ENCODE results near the gene INAFM1.

GRCh38 chr19:46943687-46943964, 76.0 kb upstream of the NPAS1 start:
- PRO-cap, result no peak
- RAMPAGE, long total RNA, result no peak

DNA sequence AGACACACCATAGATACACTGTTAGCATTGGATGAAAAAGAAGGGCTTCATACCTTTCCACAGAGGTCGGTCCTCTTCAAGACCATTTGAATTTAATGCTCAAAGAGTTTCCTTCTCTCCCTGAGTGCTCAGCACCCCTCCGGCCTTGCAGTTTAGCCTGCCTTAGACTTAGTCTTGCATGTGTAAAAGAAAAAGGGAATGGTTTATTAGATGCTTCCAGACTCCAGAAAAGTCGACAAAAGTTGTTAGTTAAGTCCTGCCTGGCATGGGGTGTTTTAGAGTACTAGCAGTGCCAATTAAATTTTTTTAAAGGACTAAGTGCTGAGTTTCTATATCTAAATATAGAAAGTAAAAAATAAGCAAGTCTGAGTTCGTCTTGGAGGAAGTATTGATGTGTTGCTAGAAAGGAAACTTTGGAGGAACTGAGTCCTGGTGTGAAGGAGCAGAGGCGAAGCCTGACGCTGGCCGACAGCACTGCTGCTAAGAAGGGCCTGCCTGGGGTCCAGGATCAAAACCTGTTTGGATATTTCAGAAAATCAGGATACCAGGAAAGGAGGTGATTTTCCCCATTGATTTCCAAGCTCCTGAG, 38.5 kb upstream of the NPAS1 start:
- PRO-cap, result no peak
- RAMPAGE, long total RNA, result no peak

DNA sequence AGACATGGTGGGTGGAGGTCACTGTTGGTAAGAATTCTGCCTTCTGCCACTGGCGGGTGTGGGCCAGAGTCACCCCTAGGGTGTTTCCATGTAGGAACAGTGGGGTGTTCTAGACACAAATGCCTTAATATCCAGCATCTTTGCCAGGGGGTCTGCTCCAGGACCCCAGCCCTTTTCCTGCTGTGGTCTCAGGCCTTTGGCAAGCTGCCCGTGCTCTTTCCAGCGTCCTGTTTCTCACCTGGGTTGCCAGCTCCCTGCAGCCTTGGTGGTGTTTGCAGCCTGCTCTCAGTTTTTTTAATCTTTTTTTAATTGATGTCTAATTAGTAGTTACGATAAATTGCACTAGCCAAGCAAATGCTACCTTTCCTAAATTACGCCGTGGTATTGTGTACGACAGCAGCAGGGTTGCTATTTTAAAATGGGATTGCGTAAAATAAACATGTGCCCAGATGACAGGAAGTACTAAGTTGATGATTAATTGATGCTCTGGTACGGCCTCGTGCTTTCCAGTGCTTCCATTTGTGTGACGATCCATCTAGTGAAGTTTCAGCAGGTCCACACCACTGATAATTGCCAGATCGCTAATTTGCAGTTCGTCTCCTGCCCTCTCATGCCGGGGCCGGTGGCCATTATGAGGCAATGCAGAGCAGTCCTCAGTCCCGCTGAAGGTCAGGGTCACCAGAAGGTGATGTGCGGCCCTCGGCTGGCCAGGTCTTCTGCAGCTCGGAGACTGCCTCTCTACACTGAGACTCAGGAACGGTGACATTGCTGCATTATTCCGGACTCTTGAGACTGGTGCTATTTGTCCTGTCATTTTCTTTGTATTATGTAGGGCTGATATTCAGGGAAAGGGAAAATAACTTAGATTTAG, 35.2 kb upstream of the NPAS1 start:
- PRO-cap, result no peak
- RAMPAGE, long total RNA, result no peak

GRCh38 chr19:47034995-47035808, 13.2 kb downstream of the TMEM160 start:
- PRO-cap, result no peak
- RAMPAGE, long total RNA, result no peak

GRCh38 chr19:47110883-47111666, 2.5 kb downstream of the ZC3H4 start:
- PRO-cap, result bidirectional peak, plus-strand start at chr19:47111472, minus-strand start at chr19:47111139
- RAMPAGE, long total RNA, result no peak

- PRO-cap, result unidirectional peak, minus-strand start at chr19:47229051
- RAMPAGE, long total RNA, result no peak
These were observed 2.2 kb downstream of the BBC3 start for GRCh38 chr19:47228797-47229187.

DNA sequence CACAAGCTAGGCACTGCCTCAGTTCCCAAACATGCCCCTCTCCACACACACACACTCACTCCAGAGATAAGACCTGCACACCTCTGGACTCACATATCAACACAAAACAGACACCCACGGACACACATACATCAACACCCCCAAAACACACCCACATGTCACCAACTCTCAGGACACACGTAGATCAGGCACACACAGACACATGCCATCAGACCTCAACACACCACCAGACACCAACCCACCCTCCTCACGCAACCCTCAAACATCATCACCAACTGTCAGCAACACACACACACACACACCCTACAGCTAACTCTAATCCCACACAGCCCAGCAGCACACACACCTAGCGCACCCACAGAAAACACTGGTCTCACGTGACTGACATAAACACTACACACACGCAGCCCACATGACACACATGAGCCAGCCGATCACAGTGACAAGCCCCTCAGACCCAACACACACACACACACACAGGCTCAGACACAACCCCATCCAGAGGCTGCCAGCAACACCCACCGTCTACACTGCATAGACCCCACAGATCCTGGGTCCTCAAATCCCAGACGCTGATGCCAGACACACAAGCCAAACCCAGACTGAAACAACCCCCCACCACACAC, 1.7 kb downstream of the BBC3 start:
- PRO-cap, result no peak
- RAMPAGE, long total RNA, result no peak

GRCh38 chr19:47271990-47272635, 2.6 kb upstream of the INAFM1 start:
- PRO-cap, result no peak
- RAMPAGE, long total RNA, result no peak

DNA sequence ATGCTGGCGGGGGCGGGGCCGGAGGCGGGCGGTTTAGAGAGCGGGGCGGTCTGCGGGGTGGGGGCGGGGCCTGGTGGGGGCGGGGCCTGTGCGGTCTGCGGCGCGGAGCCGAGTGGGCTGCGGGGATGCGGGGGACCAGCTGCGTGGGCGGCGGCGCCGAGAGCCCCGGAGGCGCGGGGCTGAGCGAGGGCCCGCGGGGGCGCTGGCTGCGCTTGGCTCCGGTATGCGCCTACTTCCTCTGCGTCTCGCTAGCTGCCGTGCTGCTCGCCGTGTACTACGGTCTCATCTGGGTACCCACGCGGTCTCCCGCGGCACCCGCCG, at the start of gene INAFM1:
Gene INAFM1 (plus strand): TSS at position 91 of the 321 bp plus-strand sequence.
- PRO-cap, result bidirectional peak, plus-strand start at position 122 of the sequence, minus-strand start outside the sequence
- RAMPAGE, long total RNA, result no peak

DNA sequence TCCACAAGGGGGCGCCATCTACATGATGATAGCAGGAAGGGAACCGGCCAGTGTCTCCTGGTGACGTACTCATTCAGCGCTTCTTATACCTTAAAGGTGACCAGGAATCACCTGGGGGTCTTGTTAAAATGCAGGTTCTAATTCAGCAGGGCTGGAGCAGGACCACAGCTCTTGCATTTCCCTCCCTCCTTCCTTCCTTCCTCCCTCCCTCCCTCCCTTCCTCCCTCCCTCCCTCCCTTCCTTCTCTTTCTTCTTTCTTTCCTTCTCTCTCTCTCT, 13.4 kb upstream of the C5AR1 start:
- PRO-cap, result no peak
- RAMPAGE, long total RNA, result no peak

DNA sequence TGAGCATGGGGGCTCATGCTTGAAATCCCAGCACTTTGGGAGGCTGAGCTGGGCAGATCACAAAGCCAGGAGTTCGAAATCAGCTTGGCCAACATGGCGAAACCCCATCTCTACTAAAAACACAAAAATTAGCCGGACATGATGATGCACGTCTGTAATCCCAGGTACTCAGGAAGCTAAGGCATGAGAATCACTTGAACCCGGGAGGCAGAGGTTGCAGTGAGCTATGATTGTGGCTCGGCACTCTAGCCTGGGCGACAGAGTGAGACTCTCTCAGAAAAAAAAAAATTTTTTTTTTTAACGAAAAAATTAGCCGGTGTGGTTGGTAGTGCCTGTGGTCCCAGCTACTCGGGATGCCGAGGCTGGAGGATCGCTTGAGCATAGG, 8.9 kb upstream of the C5AR2 start:
- PRO-cap, result no peak
- RAMPAGE, long total RNA, result no peak

DNA sequence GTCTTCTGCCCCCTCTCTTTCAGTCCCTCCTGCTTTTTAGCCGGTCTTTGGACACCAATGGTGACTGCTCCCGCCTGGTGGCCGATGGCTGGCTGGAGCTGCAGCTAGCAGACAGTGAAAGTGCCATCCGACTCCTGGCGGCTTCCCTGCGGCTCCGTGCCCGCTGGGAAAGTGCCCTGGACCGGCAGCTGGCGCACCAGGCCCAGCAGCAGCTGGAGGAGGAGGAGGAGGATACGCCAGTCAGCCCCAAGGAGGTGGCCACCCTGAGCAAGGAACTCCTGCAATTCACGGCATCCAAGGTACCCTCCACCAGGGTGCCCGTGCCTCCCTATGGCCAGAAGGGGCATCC, 30.5 kb downstream of the DHX34 start:
- PRO-cap, result no peak
- RAMPAGE, long total RNA, result start-site peak on the plus strand centred at position 147 of the sequence, 216 bp wide, 18 reads

DNA sequence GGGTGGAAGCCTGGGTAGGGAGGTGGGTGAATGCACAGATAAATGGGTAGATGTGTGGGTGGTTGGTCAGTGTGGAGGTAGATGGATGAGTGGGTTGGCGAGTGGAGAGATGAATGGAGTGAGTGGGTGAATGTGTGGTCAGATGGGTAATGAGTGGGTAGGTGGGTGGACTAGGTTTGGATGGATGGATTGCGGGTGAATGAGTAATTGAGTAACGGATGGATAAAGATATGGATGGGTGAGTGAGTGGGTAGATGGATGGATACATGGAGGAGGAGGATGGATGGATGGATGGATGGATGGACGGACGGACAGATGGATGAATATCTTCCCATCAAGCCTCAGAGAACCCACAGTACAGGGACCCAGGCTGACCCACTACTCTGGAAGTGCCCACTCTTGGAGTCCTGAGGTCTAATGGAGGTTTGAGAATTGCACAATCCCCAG, 13.3 kb downstream of the MEIS3 start:
- PRO-cap, result no peak
- RAMPAGE, long total RNA, result no peak

GRCh38 chr19:47414409-47415119, 4.8 kb downstream of the MEIS3 start:
- PRO-cap, result no peak
- RAMPAGE, long total RNA, result start-site peak on the minus strand at chr19:47414552-47414607, 6 reads; start-site peak on the minus strand at chr19:47414717-47414879, 8 reads

GRCh38 chr19:47417813-47418462, 1.4 kb downstream of the MEIS3 start:
- PRO-cap, result no peak
- RAMPAGE, long total RNA, result no peak

GRCh38 chr19:47471494-47471712, 290 bp downstream of the SLC8A2 start:
- PRO-cap, result no peak
- RAMPAGE, long total RNA, result no peak

DNA sequence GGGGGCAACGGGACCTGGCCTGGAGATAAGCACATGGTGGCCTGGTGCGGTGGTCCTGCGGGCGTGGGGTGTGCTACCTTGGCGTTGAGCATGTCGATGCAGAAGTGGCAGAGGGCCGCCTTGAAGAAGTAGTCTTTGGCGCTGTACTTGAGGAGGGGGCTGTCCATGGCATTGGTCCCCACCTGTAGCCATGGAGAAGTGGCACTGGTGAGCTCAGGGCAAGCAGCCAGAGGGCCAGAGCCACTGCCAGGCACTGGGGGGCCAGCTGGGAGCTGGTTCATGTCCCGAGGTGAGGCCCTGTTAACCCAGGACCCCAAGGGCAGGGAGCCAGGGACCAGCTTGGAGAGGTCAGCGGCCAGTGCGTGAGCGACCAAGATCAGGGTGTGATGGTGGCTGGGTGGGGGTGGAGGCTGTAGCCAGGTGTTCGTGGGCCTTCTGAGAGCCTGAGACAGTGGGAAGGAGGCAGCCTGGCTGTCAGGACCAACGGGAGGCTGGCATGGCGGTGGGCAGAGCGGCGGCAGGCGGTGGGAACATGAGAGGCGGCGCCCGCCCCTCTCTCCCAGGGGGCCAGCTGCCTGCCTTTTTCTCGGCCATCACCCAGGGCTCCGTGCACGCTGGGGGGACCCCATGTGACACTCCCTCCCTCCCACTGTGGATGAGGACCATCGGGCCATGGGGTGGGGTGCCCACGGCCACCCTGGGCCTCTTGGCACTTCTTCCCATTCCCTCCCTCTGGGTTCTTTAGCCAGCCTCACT, 8.1 kb upstream of the KPTN start:
- PRO-cap, result no peak
- RAMPAGE, long total RNA, result no peak

- PRO-cap, result no peak
- RAMPAGE, long total RNA, result no peak
These were observed 4.6 kb downstream of the NAPA start for GRCh38 chr19:47509956-47511058.

GRCh38 chr19:47539791-47540385, 25.0 kb upstream of the NAPA start:
- PRO-cap, result no peak
- RAMPAGE, long total RNA, result no peak

- PRO-cap, result no peak
- RAMPAGE, long total RNA, result no peak
These were observed 23.6 kb downstream of the ZNF541 start for GRCh38 chr19:47549266-47549854.

All from vagina (tissue), 1 donor.